Neural cell (in vitro differentiated cells): Measurements from ENCODE around the gene IRF7.

DNA sequence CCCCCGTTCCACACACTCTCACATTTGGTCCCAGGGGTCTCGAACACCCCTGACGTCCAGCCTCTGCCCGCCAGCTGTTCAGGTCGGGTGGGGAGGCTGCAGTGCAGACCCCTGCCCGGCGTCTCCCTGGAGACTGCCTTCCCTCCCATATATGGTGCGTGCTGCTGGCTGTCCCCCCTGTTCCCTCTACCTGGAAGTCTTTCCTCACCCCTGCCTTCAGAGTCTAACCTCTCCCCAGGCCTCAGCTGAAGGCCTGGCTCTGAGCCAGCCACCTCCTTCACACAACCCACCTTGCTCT, 285 bp upstream of the NLRP6 start:
- RAMPAGE, long total RNA: no peak

DNA sequence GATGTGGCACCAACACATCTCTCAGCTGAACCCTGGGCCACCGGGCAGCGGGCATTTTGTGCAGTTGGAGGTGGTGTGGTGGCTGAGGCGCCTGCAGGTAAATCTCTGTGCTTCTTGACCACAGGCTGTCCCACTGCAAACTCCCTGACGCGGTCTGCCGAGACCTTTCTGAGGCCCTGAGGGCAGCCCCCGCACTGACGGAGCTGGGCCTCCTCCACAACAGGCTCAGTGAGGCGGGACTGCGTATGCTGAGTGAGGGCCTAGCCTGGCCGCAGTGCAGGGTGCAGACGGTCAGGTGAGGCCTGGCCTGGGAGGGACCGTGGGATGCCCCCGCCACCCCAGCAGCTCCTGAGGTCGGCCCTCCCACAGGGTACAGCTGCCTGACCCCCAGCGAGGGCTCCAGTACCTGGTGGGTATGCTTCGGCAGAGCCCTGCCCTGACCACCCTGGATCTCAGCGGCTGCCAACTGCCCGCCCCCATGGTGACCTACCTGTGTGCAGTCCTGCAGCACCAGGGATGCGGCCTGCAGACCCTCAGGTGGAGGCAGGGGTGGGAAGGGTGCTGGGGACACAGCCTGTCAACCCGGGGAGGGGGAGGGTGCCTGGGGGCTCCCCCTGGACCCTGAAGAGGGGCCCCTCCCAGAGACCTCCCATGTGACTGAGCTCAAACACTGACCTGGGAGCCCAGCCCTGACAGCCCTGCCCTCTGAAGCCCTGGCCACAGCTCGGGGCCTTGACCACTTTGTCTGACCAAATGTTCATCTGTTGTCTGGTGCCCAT, 4.6 kb upstream of the PGGHG start:
- RAMPAGE, long total RNA: no peak

- RAMPAGE, long total RNA: no peak
Observed at GRCh38 chr11:310929-311258, 2.9 kb upstream of the IFITM1 start.

DNA sequence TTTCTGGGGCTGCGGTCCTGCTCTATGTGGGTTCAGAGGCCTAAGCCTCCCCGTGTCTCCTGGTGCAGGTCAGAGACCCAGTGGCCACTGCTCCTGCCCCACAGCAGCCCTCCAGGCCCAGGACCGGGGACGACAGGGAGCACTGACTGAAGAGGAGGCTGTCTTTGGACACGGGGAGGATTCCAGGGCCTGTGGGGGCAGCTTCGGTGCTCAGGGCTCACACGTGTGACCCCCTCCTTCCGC, 6.0 kb upstream of the IFITM3 start:
- RAMPAGE, long total RNA: no peak

DNA sequence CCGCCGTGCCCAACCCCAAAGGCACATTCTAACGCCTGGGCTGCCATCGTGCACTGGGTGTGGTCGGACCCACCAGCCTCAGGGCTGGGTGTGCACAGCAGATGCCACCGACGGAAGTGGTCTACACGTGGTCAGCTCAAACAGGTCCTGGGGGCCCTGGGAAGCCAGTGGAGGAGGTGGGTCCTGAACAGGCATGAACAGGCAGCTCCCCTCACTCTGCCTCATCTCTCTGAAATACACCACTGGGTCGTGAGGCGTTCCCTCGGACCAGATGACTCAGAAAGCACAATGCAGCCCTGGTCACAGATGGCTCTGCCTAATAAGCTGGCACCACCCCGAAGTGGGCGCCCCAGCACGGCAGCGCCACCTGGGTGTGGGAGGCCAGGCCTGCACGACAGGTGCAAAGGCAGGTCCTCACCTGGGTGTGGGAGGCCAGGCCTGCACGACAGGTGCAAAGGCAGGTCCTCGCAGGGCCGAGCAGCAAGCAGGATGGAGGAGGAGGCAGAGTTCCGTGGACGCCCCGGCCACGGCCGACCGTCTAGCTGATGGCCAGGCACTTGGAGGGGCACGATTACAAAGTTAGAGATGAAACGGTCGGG, 4.9 kb upstream of the B4GALNT4 start:
- RAMPAGE, long total RNA: no peak

DNA sequence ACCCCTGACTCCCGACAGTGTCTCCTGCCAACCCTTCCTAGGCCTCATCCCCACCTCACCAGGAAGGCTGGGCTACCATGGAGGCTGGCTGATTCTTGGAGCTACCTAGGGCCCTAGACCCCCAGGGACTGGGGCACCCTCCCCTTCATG, 433 bp upstream of the PKP3 start:
- RAMPAGE, long total RNA: no peak

- RAMPAGE, long total RNA: no peak
Observed at GRCh38 chr11:447825-448945, 1.9 kb upstream of the PTDSS2 start.

DNA sequence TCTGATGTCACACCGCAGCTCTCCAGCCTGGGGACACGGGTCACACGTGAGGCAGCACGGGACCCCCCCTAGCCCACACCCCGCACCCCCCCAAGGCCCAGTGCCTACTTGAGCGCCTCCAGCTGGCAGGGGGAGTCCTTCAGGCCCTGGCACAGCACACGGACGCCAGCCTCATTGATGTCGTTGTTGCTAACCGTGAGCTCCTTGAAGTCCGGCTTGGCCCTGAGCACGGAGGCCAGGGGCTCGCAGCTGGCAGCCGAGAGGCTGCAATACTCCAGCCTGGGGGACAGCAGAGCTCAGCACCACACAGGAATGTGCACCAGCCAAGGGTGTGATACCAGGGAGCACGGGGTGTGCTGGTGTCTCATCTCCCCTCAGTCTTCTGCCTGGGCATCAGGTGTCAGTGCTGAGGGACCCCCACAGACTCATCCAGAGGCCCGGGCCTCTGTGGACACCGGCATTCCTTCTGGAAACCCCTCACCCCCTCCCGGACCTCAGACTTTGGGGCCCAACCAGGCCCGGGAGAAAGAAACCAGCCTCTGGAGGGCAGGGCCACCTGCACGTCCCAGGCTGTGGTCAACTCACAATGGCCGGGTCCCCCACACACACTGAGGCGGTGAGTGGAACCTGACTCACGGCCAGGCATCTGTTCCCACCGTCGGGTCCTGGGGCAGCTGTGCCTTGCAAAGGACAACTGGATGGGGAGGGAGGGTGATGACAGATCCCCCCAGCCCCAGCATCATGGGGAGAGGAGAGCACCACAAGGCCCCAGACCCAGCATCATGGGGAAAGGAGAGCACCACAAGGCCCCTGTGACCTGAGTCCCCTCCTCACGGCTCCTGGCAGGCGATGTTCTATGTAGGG, 7.9 kb downstream of the RNH1 start:
- RAMPAGE, long total RNA: no peak

DNA sequence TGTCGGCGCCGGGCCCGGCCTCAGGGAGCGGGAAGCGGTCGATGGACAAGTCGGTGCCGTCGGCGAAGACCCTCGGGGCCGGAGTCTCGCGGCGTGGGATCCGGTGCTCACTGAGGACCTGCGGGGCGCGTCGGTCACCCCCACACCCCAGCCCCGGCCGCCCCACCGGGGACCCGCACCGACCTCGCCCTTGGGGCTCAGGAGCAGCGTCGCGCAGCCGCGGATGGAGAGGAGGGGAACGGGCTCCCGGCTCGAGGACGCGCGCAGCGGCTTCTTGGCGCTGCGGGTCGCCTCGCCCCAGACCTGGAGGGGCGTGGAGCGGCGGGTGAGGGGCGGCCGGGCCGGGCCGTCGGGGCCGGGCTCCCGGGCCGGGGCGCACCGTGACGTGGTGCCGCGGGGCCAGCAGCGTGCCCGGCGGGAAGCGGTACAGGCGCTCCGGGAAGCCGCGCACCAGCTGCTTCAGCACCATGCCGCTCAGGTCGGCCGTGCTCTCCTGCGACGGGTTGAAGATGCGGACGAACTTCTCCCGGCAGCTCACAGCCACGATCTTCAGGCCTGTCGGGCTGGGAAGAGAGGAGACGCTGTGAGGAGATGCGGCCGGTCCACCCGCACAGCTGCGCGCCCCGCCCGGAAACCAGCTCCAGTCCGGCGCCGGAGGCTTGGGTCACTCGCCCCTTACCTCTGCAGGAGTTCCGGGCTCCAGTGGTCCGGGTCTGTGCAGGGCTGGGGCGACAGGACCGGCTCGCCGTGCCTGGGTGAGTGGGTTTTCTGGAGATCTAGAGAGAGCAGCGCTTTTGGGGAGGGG, 4.5 kb downstream of the LMNTD2 start:
- RAMPAGE, long total RNA: no peak

- RAMPAGE, long total RNA: no peak
Observed at GRCh38 chr11:573029-573844, 3.0 kb upstream of the PHRF1 start.

DNA sequence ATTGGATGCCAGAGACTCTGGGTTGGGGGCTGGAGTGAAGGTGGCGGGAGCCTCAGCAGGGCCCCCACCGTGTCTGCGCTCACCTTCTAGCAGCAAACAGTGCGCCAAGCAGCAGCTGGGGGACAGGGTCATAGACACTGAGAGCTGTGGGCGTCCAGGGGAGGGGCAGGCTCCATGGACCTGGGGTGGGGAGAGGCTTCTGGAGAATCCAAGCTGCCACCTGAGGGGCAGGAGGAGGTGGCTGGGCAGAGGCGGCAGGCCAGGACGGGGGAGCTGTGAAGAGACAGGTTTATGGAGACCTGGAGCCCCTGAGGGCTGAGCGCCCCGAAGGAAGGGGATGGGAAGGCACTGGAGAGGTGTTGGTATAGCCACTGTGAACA, 8.0 kb downstream of the PHRF1 start:
- RAMPAGE, long total RNA: no peak

DNA sequence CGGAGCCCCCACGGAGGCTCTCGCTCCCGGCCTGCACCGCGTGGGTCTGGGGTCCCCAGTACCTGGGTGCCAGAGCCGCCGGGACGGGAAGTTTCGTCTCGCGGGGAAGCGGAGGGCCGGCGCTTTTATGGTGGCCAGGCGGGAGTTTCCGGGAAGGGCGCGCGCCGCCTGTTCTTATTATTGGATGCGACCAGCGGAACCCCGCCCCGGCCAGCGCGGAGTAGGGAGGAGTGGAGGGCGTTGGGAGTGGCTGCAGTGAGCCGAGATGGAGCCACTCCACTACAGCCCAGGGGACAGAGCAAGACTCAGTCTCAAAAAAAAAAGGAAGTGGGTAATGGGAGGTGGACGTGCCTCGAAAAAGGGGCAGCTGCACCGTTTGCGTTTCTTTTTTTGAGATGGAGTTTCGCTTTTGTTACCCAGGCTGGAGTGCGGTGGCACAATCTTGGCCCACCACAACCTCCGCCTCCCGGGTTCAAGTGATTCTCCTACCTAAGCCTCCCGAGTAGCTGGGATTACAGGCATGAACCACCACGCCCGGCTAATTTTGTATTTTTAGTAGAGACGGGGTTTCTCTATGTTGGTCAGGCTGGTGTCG, at the start of gene IRF7:
IRF7 (minus strand) TSS at position 100 of the 595 bp plus-strand sequence.
- RAMPAGE, long total RNA: no peak

- RAMPAGE, long total RNA: no peak
Observed at GRCh38 chr11:637426-637882, 385 bp downstream of the DRD4 start.

DNA sequence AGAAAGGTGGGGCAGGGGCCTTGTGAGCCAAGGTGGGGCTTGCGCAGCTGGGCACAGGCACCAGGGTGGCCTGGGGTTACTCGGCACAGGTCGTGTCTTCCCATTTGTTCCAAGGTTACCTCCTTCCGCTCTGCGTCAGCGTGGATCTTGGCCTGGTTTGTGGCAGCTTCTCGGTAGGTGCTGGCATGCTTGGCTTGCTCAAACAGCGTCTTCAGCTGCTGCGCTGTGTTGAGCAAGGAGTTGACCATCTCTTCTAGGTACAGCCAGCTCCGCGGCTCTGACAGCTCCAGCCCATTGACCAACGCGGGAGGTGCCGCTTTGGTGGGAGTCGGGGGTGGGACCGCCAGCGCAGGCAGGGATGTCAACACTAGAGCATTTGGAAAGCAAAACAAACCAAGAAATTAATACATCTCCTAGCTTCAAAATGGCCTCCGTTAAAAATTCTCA, 20.6 kb downstream of the DEAF1 start:
- RAMPAGE, long total RNA: no peak

DNA sequence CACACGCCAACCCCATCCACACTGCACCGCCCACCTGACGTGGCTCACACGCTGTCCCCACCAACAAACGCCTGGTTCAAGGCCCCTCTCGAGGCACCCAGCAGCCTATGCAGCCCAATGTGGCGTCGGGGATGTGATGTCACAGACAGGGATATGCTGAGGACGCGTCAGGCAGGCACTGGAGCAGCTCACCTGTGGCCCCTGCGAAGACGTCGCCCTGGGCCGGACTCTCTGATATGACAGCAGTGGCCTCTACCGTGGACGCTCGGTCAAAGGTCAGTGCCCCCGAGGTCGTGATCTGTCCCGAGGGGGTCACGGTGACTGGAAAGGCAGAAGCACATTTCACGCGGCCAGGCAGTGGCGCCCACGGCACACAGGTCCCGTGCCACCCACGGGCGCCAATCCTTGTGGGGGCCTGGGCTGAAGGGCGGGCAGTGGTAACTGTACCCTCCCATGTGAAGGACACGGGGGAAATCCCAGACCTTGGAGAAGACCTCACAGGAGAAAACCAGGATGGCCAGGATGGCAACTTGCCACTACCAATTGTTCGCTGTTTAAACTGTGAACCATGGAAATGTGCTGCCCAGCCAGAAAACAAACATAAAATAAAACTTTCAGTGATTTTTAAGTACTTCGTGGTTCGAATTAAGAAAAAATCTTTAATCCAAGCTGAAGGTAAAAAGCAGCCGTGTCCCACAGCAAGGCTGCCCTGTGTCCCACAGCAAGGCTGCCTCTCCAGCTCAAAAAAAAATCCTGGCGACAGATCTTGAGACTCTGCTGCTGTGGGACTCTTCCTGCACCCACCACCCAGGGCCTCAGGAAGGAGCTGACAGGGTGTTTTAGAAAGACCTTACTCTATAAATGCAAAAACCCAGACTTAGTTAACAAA, 15.3 kb downstream of the DEAF1 start:
- RAMPAGE, long total RNA: no peak

- RAMPAGE, long total RNA: no peak
Observed at GRCh38 chr11:680385-680927, 14.6 kb downstream of the DEAF1 start.

DNA sequence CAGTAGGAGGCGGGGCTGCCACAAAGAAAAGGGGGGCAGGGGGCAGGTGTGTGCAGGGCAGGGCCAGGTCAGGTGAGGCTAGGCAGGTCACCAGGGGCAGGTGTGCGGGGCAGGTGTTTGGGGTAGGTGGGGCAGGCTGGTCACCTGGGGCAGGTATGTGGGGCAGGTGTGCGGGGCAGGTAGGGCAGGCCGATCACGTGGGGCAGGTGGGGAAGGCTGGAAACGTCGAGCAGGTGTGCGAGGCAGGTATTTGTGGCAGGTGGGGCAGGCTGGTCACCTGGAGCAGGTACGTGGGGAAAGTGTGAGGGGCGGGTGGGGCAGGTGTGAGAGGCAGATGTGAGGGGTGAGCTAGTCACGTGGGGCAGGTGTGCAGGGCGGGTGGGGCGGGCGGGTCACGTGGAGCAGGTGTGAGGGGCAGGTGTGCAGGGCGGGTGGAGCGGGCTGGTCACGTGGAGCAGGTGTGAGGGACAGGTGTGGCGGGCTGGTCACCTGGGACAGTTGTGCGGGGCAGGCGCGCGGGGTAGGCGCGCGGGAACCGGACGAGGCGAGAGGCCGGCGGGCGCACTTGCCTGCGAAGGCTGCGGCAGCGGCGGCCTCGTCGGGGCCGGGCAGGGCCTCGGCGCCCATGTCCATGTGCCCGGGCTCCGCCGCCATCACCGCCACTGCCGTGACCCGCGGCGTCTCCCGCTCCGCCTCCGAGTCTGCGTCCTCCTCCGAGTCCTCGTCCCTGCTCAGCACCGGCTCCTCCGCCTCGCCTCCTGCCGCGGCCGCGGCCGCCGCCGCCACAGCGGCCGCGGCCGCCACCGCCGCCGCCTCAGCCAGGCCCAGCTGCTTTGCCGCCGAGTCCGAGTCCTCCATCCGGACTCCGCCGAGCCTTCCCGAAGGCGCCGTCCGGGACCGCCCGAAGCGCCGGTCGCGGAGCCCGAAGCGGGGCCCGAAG, 562 bp downstream of the DEAF1 start:
- RAMPAGE, long total RNA: no peak

- RAMPAGE, long total RNA: no peak
Observed at GRCh38 chr11:726891-727462, 20.3 kb upstream of the TALDO1 start.

DNA sequence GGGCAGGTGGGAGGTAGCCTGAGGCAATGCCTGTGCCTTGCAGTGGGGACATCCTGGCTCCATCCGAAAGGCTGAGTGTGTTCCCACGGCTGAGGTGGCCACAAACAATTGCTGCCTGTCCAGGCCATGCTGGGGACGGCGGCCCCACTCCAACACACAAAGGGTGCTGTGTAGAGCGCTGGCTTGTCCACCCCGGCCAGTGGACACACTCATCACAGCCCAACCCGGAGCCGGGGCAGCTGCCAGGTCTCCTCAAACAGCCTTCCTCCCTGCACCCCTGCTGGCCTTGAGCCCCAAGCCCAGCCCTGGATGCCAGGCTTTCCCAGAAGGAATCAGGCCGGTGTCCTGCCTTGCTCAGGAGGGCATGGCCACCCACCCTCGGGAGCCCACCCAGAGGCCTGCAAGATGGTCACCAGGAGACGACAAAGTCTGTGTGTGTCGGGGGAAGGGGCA, 4.3 kb downstream of the GATD1 start:
- RAMPAGE, long total RNA: no peak

DNA sequence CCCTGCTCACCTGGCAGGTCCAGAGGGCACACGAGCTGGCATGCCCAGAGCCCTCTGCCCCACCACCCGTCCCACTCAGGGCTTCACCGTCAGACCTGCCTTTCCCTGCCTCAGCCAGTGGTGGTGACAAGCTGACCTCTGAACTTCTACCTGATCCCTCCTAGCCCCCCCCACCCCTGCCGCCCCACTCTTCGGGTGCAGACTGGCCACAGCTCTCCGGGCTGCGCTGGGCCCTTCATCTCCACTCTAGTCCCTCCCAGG, 1.4 kb downstream of the SLC25A22 start:
- RAMPAGE, long total RNA: no peak